ENCODE measurements around the gene TPBGL.

GRCh38 chr11:75159953-75160912 lies 9.3 kb downstream of the SLCO2B1 start:
- PRO-cap = no peak
- RAMPAGE, long total RNA, 4 experiments = no peak in any of the 4 experiments

DNA sequence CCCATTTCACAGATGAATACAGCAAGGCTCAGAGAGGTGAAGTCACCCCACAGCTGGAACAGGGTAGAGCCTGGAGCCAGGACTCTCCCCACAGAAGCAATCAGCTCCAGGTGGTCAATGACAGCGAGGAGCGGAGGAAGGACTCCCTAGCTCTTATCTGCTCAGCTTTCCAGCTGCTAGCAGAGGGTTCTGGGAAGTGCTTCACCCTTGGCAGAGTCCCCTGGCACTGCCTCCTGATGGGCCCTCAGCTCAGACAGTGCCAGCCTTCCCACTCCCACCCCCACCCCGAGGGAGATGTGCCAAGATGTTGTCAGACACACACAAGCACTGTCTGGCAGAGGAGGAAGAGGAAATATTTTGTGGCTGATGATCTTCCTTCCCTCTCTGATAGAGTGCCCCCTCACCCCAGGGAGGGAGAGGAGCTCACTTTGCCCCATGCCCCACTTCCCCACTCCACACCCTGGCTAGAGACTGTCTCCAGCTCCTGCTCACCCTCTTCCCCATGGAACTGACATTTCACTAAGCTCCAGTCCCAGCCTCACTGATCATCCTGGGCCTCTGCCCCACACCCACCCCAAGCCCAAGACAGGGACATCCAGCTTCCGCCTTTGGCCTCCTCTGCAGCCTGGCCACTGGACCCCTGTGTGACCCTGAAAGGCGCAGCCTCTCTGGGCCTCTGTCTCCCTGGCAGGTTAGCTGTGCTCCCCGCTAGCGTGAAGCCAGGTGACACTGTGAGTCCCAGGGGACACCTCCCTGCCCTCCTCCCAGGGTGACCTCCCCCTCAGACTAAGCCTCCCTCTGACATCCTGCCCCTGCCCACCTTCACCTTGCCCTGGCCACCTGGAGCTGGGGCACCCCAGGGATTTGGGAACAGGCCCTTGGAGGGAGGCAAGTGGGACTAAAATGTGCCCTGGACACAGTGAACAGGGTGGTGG lies 44.4 kb downstream of the SLCO2B1 start:
- PRO-cap = no peak
- RAMPAGE, long total RNA, 4 experiments = no peak in any of the 4 experiments

DNA sequence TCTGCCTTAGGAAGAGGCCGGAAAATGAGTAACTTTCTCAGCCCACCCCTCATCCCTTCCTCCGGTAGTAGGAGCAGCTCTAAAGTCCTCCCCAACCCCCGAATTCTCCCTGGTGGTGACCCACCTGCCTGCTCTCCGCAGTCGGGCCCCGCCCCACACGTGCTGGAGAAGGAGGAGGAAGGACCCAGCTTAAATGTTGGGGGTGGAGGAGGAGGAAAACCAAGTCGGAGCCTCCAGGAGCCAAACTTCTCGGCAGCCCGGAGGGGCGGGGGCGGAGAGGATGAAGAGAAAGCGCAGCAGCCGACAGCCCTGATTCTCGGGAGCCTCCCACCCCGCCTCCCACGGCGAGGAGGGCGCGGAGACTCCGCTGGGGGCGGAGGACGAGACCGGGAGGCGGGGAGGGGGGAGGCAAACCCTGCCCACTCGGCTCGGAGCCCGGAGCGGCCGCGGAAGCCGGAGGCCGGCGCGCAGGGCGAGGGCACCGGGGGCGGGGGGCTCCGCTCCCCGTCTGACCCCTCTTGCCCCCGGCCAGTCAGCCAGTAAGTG lies at the start of gene TPBGL:
TSS of gene TPBGL (plus strand) at position 422 of the 546 bp plus-strand sequence.
- PRO-cap = no peak
- RAMPAGE, long total RNA, 4 experiments = no peak in any of the 4 experiments

DNA sequence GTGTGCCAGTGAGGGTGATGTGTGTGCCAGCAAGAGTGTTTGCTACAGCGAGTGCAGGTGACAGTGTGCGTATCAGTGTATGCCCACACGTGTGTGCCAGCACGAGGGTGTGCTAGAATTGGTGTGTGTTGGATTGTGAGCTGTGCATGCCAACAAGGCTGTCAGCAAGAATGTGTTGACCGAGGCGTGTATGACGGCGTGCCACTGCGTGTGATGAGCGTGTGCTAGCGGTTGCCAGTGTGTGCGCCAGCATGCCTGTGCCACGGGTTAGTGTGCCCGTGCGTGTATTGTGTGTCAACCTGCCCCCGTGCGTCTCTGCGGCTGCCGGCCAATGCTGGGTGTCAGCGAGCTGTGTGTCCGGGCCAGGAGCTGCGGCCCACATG lies 469 bp downstream of the ARRB1 start:
- PRO-cap = bidirectional peak, plus-strand start outside the sequence, minus-strand start at position 215 of the sequence
- RAMPAGE, long total RNA, 4 experiments = no peak in any of the 4 experiments

DNA sequence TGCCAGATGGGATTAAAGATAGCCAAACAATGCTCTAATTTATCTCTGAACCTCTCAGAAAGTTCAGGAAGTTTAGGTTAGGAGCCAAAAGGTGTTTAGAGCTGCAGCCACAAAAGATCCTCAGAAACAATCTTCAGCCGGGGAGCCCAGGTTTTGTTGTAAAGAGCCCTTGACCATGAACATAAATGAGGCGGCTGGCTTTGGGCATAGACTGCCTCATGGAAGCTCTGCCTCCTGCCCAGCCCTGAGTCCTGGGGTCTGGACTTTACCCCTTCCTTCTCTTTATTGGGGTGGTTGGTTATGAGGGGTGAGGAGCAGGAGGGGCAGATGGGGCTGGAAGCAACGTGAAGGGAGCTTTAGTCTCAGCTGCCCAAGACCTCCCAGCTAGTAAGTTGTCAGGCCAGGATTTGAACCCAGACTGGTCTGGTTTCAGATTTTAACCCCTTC lies 20.4 kb upstream of the ARRB1 start:
- PRO-cap = no peak
- RAMPAGE, long total RNA, 4 experiments = no peak in any of the 4 experiments

GRCh38 chr11:75476709-75477448 lies 43.9 kb upstream of the KLHL35 start:
- PRO-cap = no peak
- RAMPAGE, long total RNA, 4 experiments = no peak in any of the 4 experiments

GRCh38 chr11:75507800-75508717 lies 17.7 kb downstream of the GDPD5 start:
- PRO-cap = no peak
- RAMPAGE, long total RNA, 4 experiments = no peak in any of the 4 experiments

GRCh38 chr11:75513379-75513883 lies 12.3 kb downstream of the GDPD5 start:
- PRO-cap = no peak
- RAMPAGE, long total RNA, 4 experiments = no peak in any of the 4 experiments

GRCh38 chr11:75563127-75563662 lies 1.1 kb downstream of the SERPINH1 start:
- PRO-cap = no peak
- RAMPAGE, long total RNA, 4 experiments = no peak in any of the 4 experiments

GRCh38 chr11:75571584-75572272 lies 9.7 kb downstream of the SERPINH1 start:
- PRO-cap = no peak
- RAMPAGE, long total RNA, 4 experiments = no peak in any of the 4 experiments

GRCh38 chr11:75810735-75811016 lies 4.3 kb upstream of the UVRAG start:
- PRO-cap = no peak
- RAMPAGE, long total RNA, 4 experiments = no peak in any of the 4 experiments

GRCh38 chr11:75815315-75816168 lies 532 bp downstream of the UVRAG start:
- PRO-cap = unidirectional peak, plus-strand start at chr11:75815380
- RAMPAGE, long total RNA, 4 experiments = start-site peak on the plus strand in 2 of 4 experiments, at chr11:75815179-75815599 at its widest, 13 to 22 reads per replicate

GRCh38 chr11:76142762-76143337 lies 63.5 kb downstream of the WNT11 start:
- PRO-cap = no peak
- RAMPAGE, long total RNA, 4 experiments = no peak in any of the 4 experiments

DNA sequence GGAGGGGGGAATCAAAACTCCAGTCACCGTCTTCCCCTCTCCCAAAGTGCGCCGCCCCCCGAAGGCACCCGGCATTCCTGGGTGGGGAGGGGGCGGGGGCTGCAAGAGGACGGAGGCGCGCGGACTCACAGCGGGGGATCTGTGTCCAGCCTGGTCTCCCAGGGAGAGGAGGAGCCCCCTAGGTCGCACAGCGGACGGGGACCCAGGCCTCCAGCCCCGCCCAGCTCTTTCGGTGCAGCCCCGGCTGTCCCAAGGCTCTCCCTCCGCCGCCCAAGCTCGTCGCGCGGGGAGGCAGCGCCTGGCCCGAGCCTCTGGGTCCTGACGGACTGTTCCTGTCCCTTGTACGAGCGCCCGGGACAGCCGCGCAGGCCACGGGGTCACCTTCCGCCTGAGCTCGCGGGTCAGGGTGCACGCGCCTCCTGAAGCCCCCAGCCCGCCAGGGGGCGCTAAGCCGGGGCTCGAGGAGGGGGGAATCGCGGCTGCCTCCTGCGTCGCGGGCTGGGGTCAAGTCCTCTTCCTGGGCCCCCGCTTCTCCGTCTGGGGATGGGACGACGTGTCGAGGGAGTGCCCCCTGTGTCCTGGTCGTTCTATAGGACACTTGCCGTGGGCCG lies 2.3 kb upstream of the WNT11 start:
- PRO-cap = unidirectional peak, plus-strand start at position 536 of the sequence
- RAMPAGE, long total RNA, 4 experiments = no peak in any of the 4 experiments

- PRO-cap = no peak
- RAMPAGE, long total RNA, 4 experiments = no peak in any of the 4 experiments
Observed at GRCh38 chr11:76276232-76276965, 70.1 kb upstream of the WNT11 start.

DNA sequence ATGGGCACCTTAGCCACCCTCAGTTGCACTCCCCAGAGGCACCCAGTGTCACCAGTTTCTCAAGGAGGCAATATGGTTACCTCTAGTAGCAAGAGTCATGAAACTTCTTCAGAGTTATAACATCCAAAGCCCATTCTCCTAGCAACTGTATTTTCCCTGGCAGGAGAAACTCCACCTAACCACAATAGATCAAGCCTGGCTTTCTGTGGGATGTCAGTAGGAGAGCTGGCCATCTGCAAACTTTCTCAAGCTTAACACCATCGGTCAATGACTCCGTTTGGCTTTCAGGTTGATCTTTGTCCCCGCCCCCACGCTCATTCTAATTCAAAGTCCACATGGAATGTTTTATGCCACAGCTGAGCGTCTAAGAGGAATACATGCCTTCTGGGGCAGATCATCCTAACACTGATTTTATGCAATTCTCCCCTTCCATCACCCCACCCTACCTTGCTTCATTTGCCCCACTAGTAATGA lies 4.7 kb downstream of the GVQW3 start:
- PRO-cap = no peak
- RAMPAGE, long total RNA, 4 experiments = no peak in any of the 4 experiments

GRCh38 chr11:76482329-76482892 lies 37.6 kb downstream of the EMSY start:
- PRO-cap = no peak
- RAMPAGE, long total RNA, 4 experiments = no peak in any of the 4 experiments

DNA sequence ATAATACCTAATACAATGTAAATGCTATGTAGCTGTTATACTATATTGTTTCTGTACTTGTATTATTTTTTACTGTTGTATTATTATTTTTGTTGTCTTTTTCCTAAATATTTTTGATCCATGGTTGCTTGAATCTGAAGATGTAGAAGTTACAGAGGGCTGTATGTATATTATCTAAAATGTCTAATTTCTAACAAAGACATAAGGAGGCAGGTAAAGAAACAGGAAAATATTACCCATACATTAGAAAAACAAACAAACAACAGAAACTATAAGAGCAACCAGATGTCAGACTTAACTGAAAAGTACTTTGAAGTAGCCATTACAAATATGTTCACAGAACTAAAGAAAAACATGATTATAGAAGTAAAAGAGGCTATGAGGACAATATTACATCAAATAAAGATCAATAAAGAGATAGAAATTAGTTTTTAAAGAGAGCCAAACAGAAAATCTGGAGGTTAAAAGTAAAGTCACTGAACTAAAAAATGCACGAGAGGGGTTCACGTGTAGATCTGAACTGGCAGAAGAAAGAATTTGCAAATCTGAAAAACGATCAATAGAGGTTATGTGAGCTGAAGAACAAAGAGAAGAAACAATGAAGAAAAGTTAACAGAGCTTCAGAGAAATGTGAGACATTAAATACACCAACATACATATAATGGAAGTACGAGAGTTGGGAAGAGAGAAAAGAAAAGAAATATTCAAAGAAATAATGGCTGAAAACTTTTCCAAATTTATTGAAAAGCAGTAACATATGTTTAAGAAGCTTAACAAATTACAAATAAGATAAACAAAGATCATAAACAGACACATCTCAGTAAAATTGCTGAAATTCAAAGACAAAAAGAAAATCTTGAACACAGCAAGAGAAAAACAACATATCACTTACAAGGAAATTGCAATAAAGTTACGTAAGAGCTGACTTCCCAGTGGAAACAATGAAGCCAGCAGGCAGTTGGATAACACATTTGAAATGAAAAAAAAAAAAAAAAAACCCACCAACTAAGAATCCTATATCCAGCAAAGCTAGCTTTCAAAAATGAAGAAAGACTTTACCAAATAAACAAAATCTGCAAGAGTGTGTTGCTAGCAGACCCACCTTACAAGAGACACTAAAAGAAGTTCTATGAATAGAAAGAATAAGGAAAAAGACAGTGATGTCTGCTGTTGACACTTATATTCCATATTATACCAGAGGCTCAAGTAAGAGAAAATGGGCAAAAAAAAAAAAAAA lies 56.7 kb downstream of the EMSY start:
- PRO-cap = no peak
- RAMPAGE, long total RNA, 4 experiments = no peak in any of the 4 experiments

DNA sequence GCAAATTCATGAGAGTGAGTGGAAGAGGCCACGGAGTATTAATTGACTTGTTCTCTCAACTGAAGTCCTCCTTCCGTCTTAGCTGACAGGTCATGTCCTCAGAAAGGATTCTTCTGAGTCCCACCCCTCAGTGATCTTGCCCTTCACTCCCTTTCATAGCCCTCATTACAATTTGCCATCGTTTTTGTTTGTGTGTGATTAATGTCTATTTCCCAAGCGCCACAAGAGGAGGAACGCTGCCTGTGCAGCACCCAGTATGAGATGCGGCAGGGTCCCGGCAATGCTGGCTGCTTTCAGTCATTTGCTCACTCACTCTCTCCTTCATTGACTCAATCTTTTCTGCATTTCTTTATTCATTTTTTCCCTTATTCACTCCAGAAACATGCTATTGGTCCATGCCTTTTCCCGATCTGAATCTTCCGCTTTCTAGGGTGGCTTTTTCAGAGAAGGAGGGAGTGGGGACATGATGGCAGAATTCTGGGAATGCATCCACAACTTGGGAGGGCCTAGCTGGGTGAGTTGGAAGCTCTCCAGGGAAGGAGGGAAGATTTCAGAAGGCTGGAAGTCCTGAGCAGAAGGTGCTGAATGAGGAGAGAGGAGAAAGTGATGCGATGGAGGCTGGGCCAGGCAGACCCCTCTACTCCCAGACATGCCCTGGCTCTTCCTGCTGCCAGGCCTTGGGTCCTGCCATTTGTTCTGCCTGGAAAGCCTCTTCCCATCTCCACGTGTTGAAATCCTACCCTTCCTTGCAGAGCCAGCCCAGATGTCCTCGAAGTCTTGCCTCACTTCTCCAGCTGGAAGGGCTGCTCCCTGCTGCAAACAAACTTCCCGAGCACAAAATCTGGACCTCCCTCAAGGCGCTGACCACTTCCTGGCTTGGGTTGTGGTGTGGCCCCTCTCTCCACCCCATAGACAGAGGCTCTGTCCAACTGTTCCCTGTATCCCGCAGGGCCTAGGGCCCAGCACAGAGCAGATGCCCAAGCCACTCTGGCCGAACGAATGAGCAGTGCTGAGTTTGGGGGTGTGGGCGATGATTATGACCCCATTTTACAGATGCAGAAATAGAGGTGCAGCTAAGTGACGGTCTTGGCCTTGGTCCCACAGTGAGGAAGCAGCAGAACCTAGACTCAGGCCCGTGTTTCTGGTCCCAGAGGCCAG lies 16.9 kb downstream of the LRRC32 start:
- PRO-cap = no peak
- RAMPAGE, long total RNA, 4 experiments = no peak in any of the 4 experiments

GRCh38 chr11:76672373-76673233 lies 2.1 kb upstream of the LRRC32 start:
- PRO-cap = no peak
- RAMPAGE, long total RNA, 4 experiments = no peak in any of the 4 experiments